ENCODE results near the genes COL2A1 and H1-7.

DNA sequence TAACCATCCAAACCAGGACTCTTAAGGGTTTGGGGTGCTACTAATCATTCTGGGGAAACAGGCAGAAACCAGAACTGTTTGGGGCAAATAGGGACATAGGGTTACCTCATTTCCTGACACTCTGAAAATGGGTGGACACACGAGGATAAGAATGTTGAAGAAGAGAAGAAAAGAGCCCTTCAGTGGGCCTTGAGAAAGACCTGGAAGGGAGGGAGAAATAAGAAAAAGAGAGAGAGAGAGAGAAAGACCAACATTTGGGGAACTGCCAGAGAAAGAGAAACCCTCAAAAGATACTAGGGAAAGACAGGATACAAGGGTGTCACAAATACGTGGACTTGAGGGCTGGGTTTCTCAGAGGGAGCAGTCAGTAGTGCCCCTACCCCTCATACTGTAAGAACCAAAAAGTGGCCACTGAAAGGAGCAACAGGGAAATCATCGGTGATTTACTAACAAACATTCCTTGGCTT lies 143.2 kb upstream of the AMIGO2 start:
- RAMPAGE, long total RNA = no peak
- RRBS = no CpG with 5 or more reads among the region's 3 CpGs

GRCh38 chr12:47306882-47307229 lies 227.1 kb upstream of the AMIGO2 start:
- RAMPAGE, long total RNA = no peak
- RRBS = no CpG with 5 or more reads among the region's 12 CpGs

DNA sequence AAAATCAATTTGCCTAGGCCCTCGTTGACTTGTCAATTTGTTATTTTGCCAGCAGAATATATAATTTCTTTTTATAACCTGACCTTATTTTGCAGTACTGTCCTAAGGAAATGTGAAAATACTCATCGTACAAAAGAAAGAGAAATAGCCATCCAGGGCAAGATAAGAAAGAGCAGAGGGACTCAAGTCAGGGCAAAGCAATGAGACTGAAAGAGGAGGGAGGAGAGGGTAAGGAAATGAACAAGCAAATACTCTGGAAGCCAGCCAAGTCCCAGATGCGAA lies 312.9 kb downstream of the RPAP3 start:
- RAMPAGE, long total RNA = no peak
- RRBS = no CpG with 5 or more reads among the region's 3 CpGs

GRCh38 chr12:47426708-47427521 lies 278.9 kb downstream of the RPAP3 start:
- RAMPAGE, long total RNA = no peak
- RRBS = no CpG with 5 or more reads among the region's 25 CpGs

GRCh38 chr12:47473188-47473387 lies 232.7 kb downstream of the RPAP3 start:
- RAMPAGE, long total RNA = no peak
- RRBS = no CpG with 5 or more reads among the region's 2 CpGs

DNA sequence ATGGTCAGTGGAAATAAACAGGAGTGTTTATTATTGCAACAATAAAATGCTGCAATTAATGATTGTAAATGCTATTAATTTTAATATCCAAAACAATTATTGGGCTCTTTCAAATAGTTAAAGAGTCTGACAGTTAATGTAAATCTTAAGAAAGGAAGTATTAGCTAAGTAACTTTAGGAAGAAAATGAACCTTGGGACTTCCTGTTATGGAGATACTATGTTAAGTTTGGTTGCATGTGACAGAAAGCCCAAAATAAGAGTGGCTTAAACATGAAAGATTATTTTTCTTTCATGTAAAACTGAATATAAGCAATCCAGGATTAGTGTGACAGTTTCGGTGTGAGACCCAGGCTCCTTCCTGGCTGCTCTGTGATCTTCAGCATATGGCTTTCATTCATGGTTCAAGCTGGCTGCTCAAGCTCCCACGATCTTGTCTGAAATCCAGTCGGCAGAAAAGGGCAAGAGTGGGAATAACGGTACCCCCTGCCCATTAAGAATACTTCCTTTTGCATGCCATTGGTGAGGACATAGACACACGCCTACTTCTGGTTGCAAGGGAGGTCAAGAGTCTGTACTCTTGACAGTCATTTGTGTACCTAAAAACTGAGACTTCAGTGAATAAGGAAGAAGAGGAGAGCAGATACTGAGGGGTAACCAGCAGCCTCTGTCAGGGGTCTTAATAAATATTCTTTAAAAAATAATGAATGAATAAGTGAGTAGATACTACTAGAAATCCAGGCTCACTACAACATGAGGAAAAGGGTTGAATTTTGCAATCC lies 2.2 kb upstream of the RPAP3 start:
- RAMPAGE, long total RNA = no peak
- RRBS = no CpG with 5 or more reads among the region's 5 CpGs

GRCh38 chr12:47734569-47735235 lies 9.4 kb upstream of the ENDOU start:
- RAMPAGE, long total RNA = no peak
- RRBS = no CpG with 5 or more reads among the region's 10 CpGs

DNA sequence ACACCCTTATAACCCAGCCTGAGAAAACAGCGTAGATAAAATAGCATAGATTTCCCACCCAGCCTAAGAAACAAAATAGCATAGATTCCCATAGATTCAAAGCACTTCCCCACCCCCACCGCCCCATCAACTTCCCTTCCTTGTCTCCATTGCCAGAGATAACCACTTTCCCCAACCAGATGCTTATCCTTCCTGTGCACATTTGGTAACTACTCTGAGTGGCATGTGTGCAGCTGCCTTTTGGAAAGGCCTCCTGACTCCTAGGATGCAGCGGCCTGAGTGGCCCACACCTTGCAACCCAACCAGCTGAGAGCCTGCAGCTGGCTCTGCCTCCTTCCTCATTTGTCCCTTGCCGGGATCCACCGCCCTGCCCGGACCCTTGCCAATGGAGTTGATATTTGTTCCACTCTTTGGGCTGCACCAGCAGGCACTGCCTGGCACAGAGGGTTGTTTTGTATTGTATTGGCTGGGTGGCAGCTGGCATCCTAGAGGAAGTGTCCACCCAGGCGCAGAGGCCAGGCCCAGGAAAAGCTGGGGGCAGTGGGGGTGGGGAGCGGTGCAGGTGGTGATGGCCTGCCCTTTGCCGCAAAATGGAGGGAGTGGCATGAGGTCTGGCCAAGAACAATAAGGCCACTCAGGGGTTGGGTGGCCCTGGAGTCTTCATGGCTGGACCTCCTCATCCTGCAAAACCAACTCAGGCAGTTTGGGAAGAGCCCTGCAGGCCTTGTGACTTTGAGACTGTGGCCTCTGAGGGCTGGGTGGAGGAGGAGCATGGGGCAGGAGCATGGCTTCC lies 4.9 kb downstream of the SLC48A1 start:
- RAMPAGE, long total RNA = no peak
- RRBS = no CpG with 5 or more reads among the region's 9 CpGs

- RAMPAGE, long total RNA = no peak
- RRBS = no CpG with 5 or more reads among the region's 7 CpGs
Measured at GRCh38 chr12:47783608-47784006, 10.6 kb downstream of the SLC48A1 start.

GRCh38 chr12:47816386-47816681 lies 3.4 kb downstream of the HDAC7 start:
- RAMPAGE, long total RNA = no peak
- RRBS = no CpG with 5 or more reads among the region's 3 CpGs

- RAMPAGE, long total RNA = no peak
- RRBS = no CpG with 5 or more reads among the region's 10 CpGs
Measured at GRCh38 chr12:47828737-47829592, 9.3 kb upstream of the HDAC7 start.

DNA sequence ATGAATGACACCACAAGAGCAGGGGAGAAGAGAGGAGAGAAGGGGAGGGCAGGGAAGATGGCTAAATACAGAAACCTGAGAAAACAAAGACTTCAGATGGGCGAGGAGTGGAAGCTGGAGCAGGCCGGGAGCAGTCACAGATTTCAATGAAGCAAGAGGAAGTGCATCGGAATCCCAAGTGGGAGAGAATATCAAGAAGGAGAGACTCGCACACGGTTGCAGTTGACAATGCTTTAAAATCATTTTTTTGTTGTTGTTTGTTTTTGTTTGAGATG lies 11.0 kb upstream of the HDAC7 start:
- RAMPAGE, long total RNA = no peak
- RRBS = no CpG with 5 or more reads among the region's 5 CpGs

GRCh38 chr12:47842944-47843798 lies 23.5 kb upstream of the HDAC7 start:
- RAMPAGE, long total RNA = no peak
- RRBS = no CpG with 5 or more reads among the region's 21 CpGs

DNA sequence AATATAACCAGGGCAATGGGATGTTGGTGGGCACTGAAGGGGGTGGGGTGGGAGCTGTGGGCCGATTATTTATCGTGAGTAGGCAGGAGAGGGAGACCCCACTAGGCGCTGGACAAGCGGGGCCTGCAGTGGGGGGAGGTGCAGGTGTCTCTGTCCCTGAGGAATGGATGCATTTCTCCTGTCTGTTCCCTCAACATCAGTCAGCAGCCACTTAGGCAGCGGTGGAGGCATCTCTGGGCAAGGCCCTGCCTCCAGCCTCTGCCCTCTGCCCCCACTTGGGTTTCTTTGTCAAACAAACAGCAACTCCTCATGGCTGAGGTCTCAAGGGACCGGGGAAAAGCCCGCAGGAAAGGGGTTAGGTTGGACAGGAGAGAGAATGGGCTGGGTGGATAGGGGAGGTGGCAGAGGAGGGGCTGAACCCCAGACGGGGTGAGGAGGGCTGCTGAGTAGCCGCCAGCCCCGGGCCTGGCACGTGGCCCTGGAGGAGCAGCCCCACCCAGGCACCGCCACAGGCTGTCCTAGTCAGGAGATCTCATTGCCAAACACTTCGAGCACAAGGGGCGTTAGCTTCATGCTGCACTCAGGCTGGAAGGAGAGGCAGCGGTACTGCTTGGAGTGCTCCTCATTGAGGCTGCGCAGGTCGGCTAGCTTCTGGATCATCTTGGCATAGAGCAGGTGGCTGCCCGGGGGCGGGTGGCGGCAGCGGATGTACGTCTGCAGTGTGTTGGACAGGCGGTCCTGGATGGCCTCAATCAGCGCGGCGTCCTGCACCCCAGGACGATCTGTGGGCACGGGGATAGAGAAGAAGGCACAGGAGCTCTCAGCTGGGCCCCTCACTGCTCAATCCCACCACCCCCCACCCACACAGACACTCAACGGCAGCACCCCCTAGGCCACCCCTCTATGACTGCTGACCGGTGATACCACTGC lies 24.8 kb upstream of the HDAC7 start:
- RAMPAGE, long total RNA = no peak
- RRBS = 73% methylated on average over 2 of the region's 30 CpGs

- RAMPAGE, long total RNA = no peak
- RRBS = no CpG with 5 or more reads among the region's 3 CpGs
Measured at GRCh38 chr12:47867587-47867966, 37.2 kb downstream of the VDR start.

- RAMPAGE, long total RNA = no peak
- RRBS = no CpG with 5 or more reads among the region's 3 CpGs
Measured at GRCh38 chr12:47965575-47966015, 2.2 kb downstream of the TMEM106C start.

DNA sequence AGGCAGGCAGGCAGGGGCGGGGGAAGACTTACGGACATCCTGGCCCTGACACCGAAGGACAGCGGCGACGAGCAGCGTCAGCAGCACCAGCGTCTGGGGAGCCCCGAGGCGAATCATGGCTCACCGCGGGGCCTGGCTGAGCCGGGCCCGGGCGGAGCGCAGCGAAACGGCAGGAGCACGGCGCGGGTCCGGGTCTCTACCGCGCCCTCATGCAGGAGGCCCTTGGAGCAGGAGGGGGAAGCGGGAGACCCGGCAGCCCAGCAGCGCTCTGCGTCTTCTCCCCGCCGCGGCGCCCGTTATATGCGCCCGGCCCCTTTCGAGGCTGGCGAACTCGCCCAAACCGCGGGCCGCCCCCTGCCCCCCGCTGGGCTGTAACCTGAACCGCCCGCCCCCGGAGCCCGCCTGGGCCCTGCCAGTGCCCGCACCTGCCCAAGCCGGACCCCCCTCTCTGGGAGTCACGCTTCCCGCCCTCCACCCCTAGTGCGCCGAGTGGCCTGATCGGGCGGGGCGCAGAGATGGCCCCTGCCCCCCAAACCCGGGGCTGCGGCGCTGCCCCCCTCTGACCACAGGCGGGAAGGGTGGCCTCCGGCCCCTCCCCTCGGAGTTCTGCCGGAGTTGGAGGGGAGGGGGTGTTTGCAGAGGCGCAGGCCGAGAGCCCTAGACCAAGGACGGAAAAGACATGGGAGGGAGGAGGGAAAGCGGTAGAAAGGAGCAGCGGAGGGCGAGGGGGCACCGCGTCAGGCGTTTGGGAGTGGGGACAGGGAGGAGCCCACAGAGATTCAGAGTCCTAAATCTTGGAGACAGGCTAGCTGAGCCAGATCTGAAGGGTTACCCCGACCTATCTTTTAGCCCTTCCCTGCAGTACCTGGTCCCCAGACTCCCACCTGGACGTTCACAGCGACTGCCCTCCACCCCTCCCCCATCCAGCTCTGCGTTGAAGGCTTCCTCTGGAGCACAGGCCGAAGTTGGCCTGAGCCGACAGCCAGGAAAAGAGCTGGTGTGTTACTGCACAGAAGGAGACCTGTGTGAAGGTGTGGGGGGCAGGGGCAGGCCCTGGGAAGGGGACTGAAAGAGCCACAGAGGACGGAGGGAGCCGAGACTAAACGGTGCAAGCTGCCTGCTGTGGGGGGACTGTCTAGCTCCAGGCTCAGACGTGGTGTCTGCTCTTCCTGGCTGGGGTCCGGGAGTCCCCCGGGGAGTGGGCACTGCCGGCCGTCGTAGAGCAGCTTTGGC lies at the start of gene COL2A1:
Gene COL2A1, minus strand, starts transcription at position 272 of the 1,233 bp plus-strand sequence.
- RAMPAGE, long total RNA = start-site peak on the minus strand centred at position 312 of the sequence, 87 bp wide, 2,754 and 765 reads in 2 replicates
- RRBS = 2% methylated on average over 45 of the region's 86 CpGs

GRCh38 chr12:48106464-48106640 lies 473 bp upstream of the SENP1 start:
- RAMPAGE, long total RNA = no peak
- RRBS = no CpG with 5 or more reads among the region's 5 CpGs

DNA sequence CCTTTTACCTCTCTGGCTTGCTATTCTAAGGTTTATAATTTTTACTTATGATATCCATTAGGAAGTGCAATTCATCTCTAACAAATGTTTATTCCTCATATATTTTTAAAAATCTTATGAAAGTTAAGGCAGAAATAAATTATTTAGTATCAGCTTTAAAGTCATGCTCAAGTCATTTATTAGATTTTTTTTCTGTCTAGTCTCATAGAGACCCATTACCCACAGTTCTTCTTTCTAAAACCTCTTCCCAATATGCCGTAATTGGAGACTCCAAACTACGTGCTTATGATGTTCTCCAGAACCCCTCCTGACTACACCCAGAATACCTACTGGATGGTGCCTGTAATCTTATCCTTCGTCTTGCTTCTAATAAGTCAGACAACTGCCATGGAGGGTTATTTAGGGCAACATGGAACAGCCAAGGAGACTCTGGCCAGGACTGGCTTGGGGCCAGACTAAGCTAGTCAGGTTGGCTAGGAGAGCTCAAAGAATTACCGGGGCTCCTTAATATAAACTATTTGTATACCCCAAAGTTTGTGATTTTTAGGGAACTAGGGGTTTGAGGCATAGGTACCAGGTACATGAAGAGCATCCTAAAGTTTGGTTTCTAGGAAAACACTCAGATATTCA lies 6.7 kb downstream of the PFKM start:
- RAMPAGE, long total RNA = no peak
- RRBS = no CpG with 5 or more reads among the region's 4 CpGs

DNA sequence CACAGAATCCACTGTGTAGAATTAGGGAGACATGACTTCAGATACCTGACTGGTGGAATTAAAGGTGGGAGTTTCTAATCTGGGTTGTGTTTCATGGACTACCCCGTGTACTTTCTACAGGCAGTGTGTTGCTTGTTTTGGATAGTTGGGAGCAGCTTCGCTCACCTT lies at the start of gene H1-7:
Gene H1-7, plus strand, starts transcription at position 168 of the 168 bp plus-strand sequence.
- RAMPAGE, long total RNA = no peak
- RRBS = no CpG with 5 or more reads among the region's 2 CpGs